ENCODE measurements around the gene EFNB1.

GRCh38 chrX:64055112-64055385 is 150.5 kb downstream of the AMER1 start:
- RRBS, result no CpG with 5 or more reads among the region's 2 CpGs

GRCh38 chrX:65531102-65531502 is 3.5 kb downstream of the LAS1L start:
- RRBS, result no CpG with 5 or more reads among the region's 6 CpGs

GRCh38 chrX:65644748-65645265 is 22.6 kb upstream of the MSN start:
- RRBS, result no CpG with 5 or more reads among the region's 1 CpG

DNA sequence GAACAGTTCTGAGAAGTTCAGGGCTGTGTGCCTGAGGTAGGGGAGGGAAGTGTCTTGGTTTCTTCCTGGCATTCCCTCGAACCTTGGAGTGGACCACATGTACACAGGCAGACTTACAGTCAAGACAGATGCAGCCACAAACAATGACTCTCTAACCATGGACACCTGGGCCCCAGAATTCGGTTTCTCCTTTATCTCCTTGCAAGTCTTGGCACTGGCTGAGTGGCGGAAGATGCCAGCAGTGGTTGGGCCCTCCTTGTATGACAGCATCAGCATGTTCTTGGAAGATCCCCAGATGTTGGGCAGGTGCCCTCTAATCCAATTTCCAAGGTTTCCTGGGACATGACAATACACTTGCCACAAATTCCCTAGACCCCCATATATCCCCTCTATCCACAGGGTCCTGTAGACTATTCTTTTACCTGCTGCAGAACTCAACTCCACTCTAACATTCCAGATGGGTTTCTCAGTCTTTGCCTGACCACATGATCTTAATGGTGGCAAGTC is 180.0 kb downstream of the MSN start:
- RRBS, result no CpG with 5 or more reads among the region's 3 CpGs

GRCh38 chrX:67545893-67546756 is 2.3 kb downstream of the AR start:
- RRBS, result under 1% methylated on average over 6 of the region's 68 CpGs

DNA sequence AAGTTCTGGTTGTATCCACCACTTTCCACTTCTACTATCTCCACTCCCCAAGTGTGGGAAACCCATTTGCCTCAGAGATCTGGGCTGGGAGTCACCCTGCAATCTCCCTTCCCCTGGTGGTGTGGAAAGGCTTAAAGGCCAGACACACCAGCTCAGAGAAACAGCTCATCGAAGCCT is 726 bp downstream of the OPHN1 start:
- RRBS, result no CpG with 5 or more reads among the region's 1 CpG

- RRBS, result no CpG with 5 or more reads among the region's 11 CpGs
Observed at GRCh38 chrX:68533934-68534745, 35.3 kb downstream of the YIPF6 start.

DNA sequence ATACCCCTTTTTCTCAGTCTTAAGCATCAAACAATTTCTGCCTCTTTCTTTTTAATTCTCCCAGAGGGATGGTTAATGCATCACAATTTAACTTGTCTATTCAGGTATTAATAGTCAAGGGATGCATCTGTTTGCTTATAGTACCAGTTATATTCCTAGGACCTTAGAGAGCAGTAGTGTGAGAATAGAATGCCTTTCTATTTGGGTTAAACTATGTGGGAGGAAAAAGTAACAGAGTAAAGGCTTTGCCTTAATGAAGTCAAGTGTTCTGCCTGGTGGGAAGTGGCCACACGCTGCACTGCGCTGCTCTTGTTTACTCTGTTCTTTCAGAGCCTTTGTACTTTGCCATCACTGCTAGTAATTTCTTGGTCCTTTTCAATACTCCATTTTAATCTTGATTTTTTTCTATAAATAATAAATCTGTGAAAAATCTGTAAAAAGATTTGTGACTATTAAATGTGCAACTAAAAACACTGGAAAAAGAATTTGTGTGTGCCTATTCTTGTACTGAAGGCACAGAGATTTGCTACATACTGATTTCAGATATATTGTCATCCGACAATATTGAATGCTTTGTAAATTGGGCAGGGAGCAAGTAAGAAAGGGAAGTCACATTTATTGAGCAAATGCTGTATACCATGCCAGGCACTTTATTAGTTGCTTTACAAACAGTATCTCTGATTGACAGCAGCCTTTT is 38.1 kb downstream of the YIPF6 start:
- RRBS, result no CpG with 5 or more reads among the region's 3 CpGs

DNA sequence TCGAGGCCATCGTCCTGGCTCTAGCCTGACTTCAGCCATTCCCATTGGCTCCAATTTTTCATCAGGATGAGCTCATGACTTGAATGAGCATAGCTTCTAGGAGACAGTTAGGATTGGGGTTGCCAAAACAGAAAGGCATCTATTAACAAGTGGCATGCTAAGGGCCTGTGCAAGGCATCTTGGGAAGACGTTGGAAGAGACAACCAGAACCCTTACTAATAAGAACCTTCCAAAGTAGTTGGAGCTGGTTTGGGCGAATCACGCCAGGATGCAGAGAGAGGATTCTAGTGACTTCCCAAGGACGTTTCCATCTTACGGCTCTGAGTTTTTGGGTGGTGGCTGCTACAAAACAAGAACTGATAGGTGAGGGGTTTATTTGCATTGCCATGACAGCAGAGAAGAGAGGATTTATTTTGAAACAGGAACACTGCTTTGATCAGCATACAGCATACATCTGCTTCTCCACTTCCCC is 18.9 kb downstream of the STARD8 start:
- RRBS, result no CpG with 5 or more reads among the region's 7 CpGs

- RRBS, result no CpG with 5 or more reads among the region's 2 CpGs
Observed at GRCh38 chrX:68697716-68698037, 50.2 kb downstream of the STARD8 start.

- RRBS, result no CpG with 5 or more reads among the region's 4 CpGs
Observed at GRCh38 chrX:68700201-68700983, 52.9 kb downstream of the STARD8 start.

DNA sequence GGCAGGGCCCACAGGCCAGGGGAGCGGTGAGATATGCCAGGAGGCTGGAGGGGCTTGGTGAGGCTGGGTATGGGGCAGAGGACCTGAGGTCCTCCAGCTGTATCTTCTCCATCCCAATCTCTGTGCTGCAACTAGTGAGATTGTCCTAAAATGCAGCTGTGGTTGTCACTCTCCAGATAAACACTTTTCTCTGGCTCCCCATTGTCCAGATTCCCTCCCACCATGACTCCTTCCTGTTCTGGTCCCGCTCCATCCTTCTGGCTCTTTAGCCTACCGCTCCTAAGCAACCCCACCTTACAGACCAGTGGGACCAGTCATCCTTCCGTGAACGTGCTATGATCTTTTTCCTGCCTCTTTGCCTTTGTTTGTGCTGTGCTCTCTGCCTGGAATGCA is 72.0 kb downstream of the STARD8 start:
- RRBS, result no CpG with 5 or more reads among the region's 5 CpGs

GRCh38 chrX:68828573-68829132 is at the start of gene EFNB1:
Gene EFNB1, plus strand, starts transcription at chrX:68829021.
- RRBS, result no CpG with 5 or more reads among the region's 34 CpGs

DNA sequence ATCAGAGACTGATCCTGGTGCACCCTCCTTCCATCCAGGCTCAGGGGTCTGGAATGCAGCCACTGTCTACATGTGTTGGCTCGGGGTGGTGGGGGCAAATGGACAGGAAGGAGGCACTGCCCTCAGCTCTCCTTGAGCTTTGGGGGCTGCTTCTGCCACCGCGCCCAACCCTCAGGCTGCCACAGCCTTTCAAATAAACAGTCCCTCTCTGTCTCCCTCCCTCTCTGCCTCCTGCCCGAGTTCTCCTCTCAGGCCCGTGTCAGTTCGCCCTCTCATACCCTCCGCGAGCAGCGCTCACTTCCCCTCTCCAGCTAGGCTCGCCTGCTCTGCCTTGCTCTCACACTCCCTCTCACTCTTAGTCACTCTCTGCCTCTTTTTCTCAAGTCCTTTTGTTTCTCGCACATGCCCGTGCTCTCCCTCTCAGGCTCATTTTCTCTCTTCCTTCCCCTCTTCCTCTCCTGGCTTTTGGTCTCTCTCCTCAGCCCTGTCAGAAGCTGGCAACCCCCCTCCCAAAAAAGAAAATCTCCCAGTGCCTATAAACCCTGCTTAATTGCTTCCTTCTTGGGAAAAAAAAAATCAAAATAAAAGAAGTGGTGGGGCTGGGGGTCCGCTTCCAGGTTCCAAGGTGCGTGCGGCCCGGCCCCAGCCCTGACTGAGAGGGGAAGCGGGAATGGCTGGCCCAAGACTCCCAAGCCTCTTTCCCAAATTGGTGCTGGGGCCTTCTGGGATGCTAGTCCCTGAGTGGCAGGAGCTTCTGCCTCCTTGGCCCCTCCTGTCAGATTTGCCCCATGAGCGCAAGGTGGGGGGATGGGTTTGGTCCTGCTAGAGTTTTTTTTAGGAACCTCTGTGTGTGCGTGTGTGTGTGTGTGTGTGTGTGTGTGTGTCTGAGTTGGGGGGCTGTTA is 3.4 kb downstream of the EFNB1 start:
- RRBS, result no CpG with 5 or more reads among the region's 19 CpGs

- RRBS, result no CpG with 5 or more reads among the region's 6 CpGs
Observed at GRCh38 chrX:68842191-68842714, 13.4 kb downstream of the EFNB1 start.

DNA sequence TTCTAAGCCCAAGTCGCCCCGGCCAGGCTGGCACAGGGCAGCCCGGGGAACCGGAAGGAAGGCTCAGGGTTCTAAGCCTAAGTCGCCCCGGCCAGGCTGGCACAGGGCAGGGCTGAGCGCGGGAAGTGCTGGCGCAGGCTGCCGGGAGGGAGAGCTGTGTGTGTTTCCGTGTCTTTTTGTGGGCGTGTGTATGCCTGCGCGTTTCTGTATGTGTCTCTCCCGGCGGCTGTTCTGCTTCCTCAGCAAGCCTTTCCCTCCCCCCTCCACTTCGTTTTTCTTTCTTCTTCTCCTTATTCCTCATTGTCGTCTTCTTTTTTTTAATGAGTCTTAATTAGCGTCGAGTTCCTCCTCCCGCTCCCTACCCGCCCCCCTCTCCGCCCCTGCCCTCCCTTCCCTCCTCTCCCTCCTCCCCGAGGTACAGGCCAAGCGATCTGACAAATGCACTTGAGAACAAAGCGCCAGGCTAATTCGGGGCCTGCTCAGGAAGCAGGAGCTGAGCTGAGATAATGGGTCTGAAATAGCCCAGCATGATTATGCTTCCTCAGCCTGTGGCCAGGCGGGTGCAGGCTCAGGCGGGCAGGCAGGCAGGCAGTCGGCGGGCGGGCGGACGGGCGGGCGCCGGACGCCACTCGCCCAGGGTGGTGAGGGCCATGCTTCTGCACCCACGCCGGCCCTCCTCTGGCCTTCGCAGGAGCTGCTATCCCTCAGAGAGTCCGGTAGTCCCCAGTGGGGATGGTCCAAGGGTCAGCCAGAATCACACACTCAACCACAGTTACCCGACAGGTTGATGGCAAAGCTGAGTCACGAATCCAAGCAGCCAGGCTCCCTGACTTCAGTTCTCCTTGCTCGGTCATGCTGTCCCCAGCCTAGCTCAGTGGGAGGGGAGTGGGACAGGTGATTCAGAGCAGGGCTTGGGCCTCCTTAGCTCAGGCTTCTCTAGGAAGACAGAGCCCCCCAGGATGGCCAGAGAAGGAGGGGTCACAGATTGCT is 66.1 kb downstream of the EFNB1 start:
- RRBS, result 30% methylated on average over 12 of the region's 46 CpGs

DNA sequence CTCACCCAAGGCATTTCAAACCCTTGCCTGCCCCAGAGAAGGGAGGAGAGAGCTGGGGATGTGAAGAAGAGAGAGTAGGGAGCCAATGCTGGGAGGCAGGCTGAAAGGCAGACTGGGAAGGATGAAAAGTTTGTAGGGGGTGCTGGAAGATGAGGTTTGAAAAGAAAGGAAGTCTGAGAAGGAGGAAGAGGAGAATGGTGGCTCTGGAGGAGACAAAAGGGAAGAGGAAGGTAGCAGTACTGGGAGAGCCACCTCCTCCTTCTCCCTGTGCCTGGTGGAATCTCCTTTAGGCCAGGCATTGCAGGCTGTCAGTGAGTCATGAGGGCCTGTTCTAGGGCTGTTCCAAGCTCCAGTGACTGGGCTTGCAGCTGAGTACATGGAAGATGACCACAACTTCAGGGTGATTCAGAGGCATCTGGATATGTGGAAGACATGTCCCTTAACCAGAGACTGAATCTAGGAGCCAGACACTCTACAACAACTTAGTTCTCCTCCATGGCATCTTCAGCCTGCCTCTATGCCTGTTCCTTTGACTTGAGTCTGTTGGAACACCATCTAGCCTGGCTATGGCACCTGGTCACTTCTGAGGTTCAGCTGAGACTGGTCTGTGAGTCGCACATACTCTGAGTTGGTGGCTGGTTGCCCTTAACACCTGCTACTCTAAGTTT is 107.8 kb downstream of the EFNB1 start:
- RRBS, result no CpG with 5 or more reads among the region's 1 CpG

- RRBS, result no CpG with 5 or more reads among the region's 14 CpGs
Observed at GRCh38 chrX:68989829-68990328, 161.1 kb downstream of the EFNB1 start.

GRCh38 chrX:69137371-69137941 is 27.8 kb downstream of the PJA1 start:
- RRBS, result no CpG with 5 or more reads among the region's 10 CpGs